SK-N-MC (cell line): ENCODE results near the genes OSGIN1 and KCNG4.

DNA sequence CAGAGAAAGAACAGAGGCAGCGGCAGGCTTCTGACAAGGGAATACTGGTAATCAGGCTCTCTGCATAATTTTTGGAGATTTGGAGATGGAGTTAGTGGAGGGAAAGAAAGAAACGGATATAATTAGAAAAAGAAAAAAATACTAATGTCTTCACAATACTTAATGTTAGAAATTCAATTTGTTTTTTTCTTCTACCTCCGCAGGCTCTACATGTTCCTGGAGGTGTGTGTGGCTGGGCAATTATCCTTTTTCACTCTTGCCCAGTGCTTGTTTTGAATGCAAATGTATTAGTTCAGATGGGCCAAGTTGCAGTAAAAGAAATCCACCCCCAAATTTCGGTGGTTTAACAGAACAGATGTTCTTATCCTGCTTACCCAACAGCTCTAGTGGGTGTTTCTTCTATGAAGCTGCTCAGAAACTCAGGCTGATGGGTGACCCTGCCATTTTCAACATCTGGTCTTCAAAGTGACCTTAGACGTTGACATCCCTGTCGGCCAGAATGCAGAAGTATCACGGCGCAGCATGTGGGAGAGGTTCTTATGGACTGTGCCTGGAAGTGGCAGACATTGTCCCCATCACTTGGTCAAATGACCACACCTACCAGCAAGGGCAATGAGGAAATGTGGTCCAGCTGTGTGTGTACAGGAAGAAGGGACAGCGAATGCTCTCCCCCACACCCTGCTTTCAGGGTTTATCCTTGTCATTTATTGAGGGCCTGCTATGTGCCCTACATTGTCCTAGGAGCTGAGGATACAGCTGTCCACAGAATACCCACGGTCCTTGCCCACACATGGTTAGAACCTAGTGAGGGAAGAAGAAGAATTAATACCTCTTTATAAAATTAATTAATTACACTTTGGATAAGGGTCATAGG lies 157.3 kb downstream of the CDH13 start:
- RRBS = no CpG with 5 or more reads among the region's 10 CpGs

- RRBS = no CpG with 5 or more reads among the region's 15 CpGs
Observed at GRCh38 chr16:83943351-83944243, 9.4 kb upstream of the OSGIN1 start.

DNA sequence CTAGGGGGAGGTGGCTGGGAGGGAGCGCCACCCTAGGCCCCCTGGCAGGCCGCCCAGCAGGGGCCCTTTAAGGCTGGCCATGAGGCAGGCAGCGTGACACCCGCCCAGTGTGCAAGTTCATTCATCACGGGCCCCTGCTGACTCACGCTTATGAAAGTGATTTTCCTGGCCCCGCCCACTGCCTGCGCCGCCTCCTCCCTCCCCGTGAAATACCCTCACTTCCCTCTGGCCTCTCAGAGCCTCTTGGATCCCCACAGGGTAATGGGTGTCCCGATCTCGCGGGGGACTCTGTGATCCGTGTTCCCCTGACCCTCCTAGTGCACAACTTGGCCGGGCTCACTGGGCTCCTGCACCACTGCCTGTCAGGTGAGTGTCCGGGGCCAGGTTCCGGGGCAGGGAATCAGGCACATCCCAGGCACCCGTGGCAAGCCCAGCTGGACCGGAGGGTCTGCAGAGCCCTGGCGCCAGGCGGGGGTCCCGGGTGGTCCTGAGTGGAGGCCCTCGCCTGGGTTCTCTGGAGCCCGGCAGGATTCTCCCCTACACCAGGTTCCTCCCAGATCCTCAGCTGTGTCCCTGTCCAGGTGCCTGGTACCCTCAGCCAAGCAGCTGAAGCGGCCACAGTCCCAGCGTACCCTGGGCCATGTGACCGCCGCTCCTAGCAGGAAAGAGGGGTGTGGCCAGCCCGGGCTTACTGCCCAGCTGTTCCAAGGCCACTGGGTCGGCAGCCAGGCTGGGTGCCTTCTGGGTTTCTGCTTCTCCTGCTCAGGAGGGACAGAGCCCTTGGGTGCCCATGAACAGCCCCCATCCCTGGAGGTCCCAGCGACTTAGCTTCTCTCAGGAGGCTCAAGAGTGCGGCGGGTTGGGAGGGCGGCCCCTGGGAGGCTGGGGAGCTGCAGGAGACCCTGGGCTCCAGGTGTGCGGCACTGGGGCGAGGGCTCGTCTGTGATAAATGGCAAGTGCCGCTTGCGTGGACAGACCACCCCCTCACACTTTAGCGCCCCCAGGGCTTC lies at the start of gene OSGIN1:
OSGIN1 (plus strand) TSS at position 236 of the 1,010 bp plus-strand sequence.
- RRBS = 21% methylated on average over 8 of the region's 40 CpGs

DNA sequence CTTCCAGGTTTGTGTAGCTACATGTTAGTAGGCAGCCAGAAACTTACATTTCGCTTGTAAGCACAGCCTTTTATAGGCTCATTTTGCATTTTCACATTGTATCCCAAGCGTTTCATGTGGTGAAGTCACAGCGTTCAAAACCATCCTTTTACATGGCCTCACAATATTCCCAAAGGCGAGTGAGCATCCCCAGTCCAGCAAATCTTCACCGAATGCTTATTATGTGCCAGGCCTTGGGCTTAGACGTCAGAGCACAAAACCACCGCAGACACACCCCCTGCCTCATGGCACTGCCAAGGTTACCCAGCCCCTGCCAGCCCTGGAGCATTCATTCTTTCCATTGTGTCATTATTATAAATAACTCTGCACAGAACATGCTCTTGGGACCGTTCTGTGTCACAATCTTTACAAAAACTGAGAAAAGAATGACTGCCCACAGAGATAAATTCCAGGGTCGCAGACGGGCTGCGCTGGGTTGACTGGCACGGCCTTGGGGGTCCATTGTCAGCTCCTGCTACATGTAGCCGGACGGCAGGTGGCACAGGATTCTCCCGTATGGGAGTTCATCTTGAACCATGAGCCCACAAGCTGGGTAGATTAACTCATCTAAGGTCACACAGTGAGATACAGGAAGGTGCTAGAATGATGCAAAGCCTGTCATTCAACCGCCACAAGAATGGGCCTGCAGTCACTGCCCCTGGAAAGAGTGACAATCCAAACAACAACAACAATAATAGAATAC lies 4.7 kb upstream of the NECAB2 start:
- RRBS = no CpG with 5 or more reads among the region's 16 CpGs

DNA sequence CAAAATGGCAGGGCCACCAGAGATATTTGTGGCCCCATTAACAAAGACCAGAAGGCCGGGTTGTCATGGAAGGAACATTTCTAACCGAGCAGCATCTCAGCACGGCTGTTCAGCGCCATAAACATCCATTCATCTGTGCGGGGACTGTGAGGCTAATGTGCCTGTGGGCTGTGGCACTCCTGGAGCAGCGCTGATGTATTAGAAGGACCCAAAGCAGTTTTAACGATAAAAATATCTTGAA lies 31.7 kb downstream of the SLC38A8 start:
- RRBS = no CpG with 5 or more reads among the region's 7 CpGs

GRCh38 chr16:84183972-84184726 lies 2.7 kb downstream of the TAF1C start:
- RRBS = no CpG with 5 or more reads among the region's 15 CpGs

DNA sequence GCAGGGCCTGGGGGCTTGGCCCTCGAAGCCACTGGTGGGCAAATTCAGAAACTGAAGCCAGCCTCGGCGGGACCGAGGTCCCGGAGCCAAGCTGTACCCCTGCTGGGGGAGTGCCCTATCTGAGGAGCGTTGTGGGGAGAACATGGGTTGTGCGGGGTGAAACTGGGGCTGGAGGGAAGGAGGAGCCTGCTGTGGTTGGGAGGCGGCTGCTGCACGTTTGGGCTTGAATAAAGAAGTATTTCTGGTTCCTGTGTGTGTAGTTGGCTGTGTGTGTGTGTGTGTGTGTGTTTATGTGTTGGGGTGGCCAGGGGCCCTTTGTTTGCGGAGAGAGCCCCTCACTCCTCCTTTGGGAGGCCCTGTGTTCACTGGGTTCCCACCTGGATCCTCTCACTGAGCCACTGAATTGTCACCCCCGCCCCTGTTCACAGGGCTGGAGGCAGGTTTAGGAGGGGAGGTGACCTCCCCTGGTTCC lies 6.0 kb downstream of the ADAD2 start:
- RRBS = no CpG with 5 or more reads among the region's 11 CpGs

DNA sequence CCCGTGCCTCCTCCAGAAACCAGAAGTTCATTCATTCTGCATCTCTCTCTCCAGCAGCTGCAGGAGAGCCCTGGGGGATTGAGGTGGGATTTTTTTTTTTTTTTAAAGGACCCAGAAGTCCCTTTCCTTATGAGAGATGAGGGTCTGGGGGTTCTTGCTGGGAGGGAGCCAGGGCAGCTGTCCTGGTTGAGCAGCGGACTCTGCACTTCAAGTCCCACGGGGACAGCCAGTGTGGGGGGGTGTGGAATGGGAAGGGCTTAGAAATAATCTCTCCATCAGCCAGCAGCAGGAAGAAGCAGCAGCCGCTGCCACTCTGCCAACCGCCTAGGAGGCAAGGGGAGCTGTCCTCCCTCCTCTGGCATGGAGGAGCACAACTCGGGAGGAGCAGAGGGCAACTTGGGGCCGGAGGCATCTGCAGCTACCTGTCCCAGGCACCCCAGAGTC lies at the start of gene KCNG4:
KCNG4 (minus strand) TSS at position 182 of the 444 bp plus-strand sequence.
- RRBS = no CpG with 5 or more reads among the region's 7 CpGs

- RRBS = no CpG with 5 or more reads among the region's 14 CpGs
Observed at GRCh38 chr16:84350098-84350845, 18.1 kb upstream of the ATP2C2 start.

GRCh38 chr16:84396050-84397141 lies 28.1 kb downstream of the ATP2C2 start:
- RRBS = no CpG with 5 or more reads among the region's 22 CpGs

GRCh38 chr16:84526778-84527914 lies 22.7 kb upstream of the MEAK7 start:
- RRBS = no CpG with 5 or more reads among the region's 36 CpGs

DNA sequence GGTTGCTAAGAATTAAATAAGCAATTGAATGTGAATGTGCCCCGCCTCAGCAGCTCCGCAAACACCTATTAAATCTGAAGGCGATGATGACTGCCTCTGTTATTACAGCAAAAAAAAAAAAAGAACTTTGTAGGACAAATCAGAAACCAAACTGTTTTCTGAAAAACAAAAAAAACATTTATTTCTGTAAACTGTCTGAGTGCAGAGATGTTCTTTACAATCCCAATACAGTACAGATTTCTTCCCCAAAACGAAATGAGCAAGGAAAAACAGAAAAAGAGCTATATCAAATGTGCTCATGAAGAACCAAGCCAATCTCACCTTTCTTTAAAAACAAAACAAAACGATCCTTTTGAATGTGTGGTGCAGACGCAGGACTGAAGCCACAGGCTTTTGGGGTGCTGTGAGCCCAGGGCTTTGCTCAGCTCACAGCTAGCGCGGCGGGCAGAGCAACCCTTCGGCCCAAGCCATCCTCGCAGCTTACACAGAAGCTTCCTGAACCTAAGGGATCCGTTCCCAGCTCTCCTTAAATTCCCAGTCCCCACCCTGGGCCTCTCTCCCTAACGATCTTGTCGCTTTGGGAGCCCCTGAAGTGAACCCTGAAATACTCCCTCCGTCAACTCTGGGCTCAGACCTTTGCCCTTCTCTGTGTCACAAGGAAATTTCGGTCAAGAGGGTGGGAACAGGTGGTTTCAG lies 52.3 kb downstream of the COTL1 start:
- RRBS = no CpG with 5 or more reads among the region's 16 CpGs

DNA sequence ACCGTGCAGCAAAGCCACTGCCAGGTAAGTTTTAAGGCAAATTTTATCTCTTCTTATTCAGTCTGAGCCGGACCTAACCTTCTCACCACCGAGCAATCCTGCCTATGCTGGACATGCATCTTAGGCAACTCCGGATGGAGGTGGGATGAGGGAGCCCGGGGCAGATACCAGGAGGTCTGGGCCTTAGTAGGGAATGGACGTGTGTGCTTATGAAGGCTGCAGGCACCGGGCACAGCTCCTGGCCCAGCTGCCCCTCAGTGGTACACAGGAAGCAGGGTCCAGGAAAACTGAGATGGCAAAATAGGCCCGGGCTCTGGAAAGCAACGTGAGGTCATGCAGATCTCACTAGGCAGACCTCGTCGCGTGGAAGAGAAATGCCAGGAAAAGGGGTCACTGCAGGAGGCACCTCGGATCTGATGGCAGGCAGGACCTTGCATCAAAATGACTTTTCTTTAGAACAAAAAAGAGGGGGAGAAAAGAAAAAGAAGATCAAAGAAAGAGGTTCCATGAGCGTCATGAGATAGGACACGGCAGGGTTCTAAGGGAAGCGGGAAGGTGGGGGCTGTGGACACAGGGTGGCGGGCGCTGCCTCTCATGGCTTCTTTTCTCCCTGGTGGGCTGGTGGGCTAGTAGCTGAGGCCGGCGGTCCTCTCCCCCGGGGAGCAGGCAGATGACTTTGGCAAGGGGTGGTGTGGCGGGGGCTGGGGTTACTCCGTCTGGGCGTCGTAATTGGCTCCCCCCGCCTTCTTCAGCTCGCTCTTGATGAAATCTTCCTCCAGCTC lies 51.5 kb downstream of the COTL1 start:
- RRBS = 82% methylated on average over 3 of the region's 27 CpGs

GRCh38 chr16:84594753-84595476 lies 23.0 kb downstream of the COTL1 start:
- RRBS = 90% methylated on average over 1 of the region's 24 CpGs

DNA sequence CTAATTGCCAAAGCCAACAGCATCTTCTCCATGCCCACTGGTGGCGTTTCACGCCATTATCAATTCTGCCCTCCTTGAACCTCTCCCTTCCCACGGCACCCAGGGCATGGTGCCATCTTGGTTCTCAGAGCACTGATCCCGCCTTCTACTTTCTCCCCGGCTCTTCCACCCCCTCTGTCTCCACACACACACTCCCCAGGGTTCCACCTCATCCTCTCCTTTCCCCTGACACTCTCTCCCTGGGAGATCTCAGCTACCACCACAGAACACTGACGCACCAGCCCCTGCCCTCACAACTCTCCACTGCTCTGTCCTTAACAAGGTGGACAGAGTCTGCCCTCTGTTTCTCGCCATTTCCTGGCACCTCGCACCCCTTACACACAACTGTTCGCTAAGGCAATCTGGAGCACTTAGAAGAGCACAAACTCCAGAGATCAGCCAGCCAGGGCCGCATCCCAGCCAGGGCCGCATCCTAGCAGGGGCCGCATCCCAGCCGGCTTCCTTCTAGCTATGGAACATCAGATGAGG lies 21.3 kb downstream of the COTL1 start:
- RRBS = no CpG with 5 or more reads among the region's 13 CpGs

DNA sequence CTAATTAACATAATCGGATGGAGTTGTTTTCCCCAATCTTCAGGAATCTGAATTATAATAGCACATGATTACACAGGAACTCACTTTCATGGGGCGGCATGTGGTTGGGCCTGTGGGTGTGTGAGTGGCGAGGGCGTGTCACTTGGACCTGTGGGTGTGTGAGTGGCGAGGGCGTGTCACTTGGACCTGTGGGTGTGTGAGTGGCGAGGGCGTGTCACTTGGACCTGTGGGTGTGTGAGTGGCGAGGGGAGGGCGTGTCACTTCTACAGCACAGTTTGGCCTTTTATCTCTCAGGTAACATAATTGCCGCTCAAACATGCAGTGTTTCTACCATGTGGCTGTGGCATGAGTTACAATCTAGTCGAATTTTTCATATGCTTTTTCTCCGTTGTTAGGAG lies 36.1 kb downstream of the USP10 start:
- RRBS = no CpG with 5 or more reads among the region's 13 CpGs

GRCh38 chr16:84751331-84751856 lies 51.6 kb downstream of the USP10 start:
- RRBS = no CpG with 5 or more reads among the region's 8 CpGs

GRCh38 chr16:84776115-84776318 lies 43.8 kb upstream of the CRISPLD2 start:
- RRBS = no CpG with 5 or more reads among the region's 4 CpGs

- RRBS = no CpG with 5 or more reads among the region's 4 CpGs
Observed at GRCh38 chr16:84824104-84824426, 4.3 kb downstream of the CRISPLD2 start.

- RRBS = no CpG with 5 or more reads among the region's 31 CpGs
Observed at GRCh38 chr16:84831901-84833138, 12.5 kb downstream of the CRISPLD2 start.